Cerebellum (tissue), 5 donors: Measurements from ENCODE around the gene POPDC3.

DNA sequence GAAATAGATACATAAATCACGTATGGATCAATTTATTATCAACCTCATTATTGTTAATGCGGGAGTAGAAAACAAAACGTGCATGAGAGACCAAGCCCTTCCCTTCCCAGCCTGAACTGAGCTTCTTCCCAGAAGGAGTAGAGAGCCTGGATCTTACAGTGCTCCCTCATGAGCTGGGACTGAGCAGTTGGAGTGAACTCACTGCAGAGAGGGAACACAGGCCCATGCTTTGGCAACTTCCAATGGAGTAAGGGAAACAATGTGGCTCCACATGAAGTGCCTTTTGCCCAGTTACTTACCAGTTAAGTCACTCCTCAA, 12.4 kb downstream of the FHL5 start:
- PRO-cap, 3 experiments: peak in 2 of 3 experiments; most common minus-strand start position 118 of the sequence (in 2)
- RAMPAGE, long total RNA: no peak

GRCh38 chr6:98922943-98923847, 24.6 kb downstream of the FBXL4 start:
- PRO-cap, 3 experiments: no peak in any of the 3 experiments
- RAMPAGE, long total RNA: no peak

DNA sequence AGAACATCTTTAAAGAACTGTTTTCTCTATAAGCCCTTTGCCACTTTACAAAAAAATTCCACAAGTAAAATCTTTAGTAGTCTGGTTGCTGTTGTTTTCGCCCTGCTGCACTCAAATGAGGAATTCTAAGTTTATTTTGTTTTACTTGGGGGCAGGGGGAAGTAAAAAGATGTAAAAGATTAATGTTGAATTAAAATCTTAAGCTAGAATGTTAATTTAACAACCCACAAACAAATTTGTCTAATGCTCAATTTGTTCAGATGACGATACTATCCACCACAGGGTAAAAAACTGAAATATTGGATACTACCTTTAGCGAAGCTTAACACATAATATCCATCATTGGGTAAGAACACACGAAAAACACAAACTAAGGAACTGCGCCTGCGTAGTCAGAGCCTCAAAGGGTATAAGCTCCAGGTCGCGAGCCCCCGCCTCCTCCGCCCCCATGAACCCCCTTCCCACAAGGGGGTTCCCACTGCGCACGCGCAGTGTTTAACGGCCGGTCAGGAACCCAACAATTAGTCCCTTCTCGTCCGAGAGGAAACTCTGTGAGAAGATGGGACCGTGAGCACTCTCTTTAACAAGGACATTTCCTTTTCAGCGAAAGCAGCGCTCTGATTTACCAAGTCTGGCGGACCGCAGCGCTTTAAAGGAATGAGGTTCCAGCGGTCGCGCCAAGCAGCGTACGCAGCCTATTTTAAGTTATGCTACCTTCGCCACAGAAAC, 515 bp downstream of the PNISR start:
- PRO-cap, 3 experiments: peak in 3 of 3 experiments; most common plus-strand start position 483 of the sequence (in 1); most common minus-strand start position 488 of the sequence (in 1)
- RAMPAGE, long total RNA: no peak

DNA sequence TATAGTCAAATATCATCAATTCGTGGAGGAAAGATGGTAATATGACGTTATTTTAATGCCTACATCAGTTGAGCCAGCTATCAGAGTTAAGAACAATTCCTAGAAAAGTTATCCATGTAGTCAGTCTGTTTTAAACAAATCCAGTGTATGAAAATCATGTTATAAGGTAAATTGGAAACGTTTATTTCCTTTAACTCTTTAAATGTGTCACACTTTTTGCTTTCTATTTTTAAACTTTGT, 323 bp upstream of the TSTD3 start:
- PRO-cap, 3 experiments: no peak in any of the 3 experiments
- RAMPAGE, long total RNA: no peak

GRCh38 chr6:99521158-99522249, 655 bp downstream of the TSTD3 start:
- PRO-cap, 3 experiments: peak in 1 of 3 experiments; most common plus-strand start chr6:99521980 (in 1); most common minus-strand start chr6:99521489 (in 1)
- RAMPAGE, long total RNA: no peak

DNA sequence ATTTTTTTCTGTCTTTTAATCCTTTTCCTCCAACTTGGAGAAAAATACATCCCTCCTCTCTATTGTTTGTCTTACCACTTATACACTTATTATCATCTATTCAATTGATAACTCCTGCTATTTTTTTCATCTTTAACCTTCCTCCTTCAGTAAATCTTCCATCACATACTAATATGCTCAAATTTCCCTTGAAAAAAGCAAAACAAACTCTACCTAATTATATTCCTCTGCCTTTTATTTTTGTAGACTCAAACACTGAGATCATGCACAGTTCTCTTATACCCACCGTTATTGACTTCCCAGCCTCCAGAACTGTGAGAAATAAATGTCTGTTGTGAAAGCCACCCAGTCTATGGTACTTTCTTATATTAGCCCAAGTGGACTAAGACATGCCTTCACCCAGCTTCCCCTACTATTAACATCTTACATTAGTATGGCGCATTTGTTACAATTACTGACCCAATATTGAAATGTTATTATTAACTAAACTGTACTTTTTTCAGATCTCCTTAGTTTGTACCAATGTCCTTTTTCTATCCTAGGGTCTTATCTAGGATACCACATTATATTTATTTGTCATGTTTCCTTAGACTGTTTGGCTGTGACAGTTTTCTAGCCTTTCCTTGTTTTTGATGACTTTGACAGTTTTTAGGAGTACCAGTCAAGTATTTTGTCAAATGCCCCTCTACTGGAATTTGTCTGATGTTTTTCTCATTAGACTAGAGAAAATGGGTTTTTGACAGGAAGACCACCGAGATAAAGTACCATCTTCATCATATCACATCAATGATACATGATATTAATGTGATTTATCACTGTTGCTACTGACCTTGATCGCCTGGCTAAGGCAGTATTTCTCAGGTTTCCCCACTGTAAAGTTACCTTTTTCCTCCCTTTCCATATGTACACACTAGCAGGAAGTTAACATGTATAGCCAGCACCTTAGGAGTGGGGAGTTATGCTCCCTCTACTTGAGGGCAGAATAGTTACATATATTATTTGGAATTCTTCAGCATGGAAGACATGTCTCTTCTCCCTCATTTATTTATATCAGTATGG, 14.7 kb downstream of the CCNC start:
- PRO-cap, 3 experiments: no peak in any of the 3 experiments
- RAMPAGE, long total RNA: no peak

GRCh38 chr6:100182044-100182483, 188.0 kb upstream of the MCHR2 start:
- PRO-cap, 3 experiments: no peak in any of the 3 experiments
- RAMPAGE, long total RNA: no peak

DNA sequence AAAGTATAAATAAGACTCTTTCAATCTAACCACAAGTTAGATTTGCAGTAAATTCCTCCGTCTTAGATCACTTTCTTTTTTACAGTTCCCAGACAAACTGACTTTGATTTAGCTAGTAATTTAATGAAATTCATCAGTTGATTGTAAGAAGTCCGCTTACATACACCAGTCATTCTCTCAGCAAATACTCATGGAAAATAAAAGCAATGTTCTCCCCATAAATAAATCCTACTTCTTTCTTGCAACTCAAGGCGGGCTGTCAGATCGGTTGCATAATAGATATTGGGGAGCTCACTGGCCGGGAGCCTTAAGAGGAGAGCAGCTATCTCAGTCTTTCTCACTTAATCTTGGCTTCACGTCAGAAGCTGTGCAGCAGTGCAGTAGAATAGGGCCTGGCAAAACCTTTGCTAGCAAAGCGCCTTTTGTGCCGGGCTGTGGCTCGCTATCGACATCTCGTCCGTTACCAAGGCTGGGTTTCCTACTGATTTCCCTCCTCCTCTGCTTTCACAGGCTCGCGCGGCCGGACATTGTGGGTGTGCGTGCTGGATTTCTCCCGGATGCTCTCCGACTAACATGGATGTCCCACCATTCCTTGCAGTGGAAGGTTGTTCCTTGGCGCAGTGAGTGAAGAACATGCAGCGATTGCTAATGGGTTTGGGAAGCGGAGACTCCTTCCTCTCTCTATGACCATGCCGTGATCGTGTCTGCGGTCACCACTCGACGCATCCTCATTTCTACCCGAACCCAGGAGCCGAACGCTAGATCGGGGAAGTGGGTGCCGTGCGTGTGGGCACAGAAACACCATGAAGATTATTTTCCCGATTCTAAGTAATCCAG, 5.2 kb downstream of the GRIK2 start:
- PRO-cap, 3 experiments: peak in 2 of 3 experiments; most common plus-strand start position 294 of the sequence (in 1); most common minus-strand start position 284 of the sequence (in 1)
- RAMPAGE, long total RNA: no peak

DNA sequence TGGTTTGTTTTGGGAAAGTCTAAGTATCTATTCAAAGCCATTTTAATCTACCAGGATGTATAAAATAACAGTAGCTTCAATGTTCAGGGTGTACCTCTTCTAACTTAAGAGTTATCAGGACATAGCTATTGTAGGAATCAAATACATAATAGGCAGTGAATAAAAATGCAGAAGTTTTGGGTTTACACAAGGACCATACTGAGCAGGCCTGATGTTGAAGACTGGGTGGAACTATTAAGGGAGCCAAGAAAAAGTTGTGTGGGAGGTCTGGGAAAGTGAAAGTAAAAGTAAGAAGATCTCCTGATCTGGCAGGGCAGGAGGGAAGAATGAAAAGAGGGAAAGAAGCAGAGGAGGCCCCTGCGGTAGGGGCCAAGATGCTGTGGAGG, 1184.0 kb downstream of the HACE1 start:
- PRO-cap, 3 experiments: no peak in any of the 3 experiments
- RAMPAGE, long total RNA: no peak

GRCh38 chr6:104450414-104450708, 409.4 kb downstream of the HACE1 start:
- PRO-cap, 3 experiments: no peak in any of the 3 experiments
- RAMPAGE, long total RNA: no peak

- PRO-cap, 3 experiments: no peak in any of the 3 experiments
- RAMPAGE, long total RNA: no peak
These were observed 20.2 kb upstream of the LIN28B start for GRCh38 chr6:104936318-104937415.

DNA sequence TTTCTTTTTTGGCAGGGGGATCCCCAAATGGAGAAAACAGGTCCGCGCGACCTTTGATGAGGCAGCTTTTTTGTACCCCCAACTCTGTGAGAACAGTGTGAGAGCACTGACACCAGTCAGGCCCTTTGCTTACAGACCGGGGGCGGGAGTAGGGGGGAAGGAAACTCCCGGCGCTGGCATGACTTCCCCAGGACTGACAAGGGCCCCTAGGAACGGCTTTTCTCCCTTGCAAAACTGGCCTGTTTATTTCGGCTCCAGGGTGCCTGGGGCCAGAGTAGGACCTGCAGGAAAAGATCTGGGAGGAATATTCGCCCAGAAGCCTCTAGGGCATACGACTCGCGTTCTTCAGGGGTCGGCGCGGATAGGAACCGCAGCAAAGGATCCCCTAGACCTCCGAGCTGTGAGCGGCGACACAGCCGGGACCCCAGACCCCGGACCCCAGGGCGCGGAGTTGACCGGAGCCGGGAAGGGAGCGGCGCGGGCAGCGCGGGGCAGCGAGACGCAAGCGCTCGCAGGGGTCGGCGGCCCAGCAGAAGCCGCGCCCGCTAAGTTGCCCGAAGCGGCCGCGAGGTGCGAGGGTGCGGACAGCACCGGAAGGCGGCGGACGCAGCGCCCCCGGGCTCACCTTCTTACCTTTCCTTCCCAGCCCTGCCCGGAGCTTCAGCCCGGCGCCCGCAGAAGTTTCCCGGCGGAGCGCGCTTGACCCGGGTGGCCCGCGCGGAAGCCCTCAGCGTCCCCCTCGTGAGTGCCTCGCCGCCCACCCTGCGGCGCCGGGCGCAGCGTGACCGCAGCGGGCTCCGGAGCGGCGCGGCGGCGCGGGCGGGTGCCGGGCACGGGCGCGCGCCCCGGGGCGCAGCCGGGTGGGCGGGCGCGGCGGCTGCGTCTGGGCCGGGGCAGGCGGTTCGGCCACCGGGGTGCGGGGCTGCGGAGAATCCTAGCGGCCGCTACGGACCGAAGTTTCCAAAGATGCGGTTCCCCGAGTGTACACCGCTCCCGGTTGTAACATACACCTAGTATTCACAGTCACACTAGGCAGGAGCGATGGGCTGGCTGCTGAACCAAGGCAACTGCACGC, at the start of gene POPDC3:
TSS of gene POPDC3 (minus strand) at position 815 of the 1,075 bp plus-strand sequence.
- PRO-cap, 3 experiments: no peak in any of the 3 experiments
- RAMPAGE, long total RNA: no peak

DNA sequence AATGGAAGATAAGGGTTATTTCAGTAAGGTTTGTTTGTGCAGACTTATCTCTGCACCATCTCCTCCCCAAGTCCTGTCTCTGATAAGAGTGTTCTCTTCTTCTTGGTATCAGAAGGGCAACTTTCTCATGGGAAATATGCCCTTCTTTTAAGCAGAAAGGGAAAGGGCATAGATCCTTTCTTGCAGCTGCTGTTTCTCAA, 51.9 kb upstream of the PREP start:
- PRO-cap, 3 experiments: no peak in any of the 3 experiments
- RAMPAGE, long total RNA: no peak

DNA sequence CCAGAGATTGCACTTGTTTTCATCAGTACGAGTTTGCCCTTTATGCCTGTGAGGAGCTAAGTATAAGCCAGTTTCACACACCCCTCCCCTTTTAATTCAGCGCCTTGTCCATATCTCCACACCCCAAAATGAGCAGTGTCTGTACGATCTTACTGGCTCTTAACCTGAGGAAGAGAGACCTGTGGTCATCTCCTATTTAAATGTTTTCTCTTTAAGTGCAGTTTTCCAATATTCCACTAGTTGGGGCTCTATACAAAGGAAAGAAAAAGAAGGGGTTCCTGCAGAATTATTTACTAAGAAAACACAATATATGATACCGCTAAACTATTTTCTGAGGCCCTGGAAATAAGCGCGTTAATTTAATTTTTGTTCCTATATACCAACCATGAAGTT, 81.8 kb upstream of the PREP start:
- PRO-cap, 3 experiments: no peak in any of the 3 experiments
- RAMPAGE, long total RNA: no peak

DNA sequence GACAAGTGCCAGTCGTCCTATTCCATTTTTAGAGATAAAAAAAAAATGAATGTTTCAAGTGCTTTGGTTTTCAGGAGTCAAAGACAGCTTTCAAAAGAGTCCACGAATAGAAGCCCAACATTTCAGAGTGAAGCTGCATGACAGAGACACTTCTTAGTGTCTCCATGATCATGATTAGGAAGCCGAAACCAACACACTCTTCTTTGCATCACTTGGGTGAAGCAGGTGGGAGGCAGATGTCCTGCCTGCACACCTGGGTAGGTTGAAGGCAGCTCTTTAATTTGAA, 328.4 kb upstream of the PRDM1 start:
- PRO-cap, 3 experiments: peak in 1 of 3 experiments; most common plus-strand start position 121 of the sequence (in 1)
- RAMPAGE, long total RNA: no peak

GRCh38 chr6:105806196-105807134, 279.7 kb upstream of the PRDM1 start:
- PRO-cap, 3 experiments: no peak in any of the 3 experiments
- RAMPAGE, long total RNA: no peak

GRCh38 chr6:105986091-105986414, 100.1 kb upstream of the PRDM1 start:
- PRO-cap, 3 experiments: no peak in any of the 3 experiments
- RAMPAGE, long total RNA: no peak

DNA sequence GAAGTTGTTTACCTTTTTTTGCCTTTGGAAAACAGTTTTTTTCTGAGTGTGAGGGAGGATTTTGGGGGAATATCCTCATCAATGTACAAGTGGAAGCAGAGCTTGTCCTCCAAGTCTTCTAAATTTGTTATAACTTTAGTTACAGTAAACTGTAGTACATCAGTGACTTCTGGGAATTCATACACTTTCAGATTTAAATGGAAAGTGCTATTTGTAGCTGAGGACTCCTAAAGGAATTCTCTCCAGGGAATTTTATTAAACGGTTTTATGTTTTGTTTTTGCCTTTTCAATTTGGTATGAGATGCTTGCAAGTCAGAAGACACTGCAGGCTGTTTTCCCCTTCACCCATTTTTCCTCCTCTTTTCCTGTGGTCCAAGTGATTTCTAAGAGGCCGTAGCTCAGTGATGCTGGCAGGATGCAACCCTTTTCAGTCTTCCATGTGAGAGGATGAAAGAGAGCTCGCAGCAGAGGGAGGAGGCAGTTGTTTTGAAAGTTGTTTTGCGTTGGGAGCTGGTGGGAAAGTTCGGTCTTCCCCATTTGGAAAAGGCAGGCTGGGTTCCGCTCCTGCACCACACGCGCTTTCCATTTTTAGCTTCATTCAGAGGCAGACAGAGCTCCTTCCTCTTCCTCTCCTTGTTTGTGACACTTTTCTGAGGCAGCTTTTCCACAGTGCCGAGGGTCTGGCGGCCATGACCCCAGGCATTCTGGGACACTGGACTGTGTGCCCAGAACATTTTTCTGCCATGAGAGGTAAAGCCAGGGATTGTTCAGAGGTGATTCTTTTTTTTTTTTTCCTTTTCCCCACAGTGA, 1.2 kb downstream of the PRDM1 start:
- PRO-cap, 3 experiments: peak in 1 of 3 experiments; most common plus-strand start position 667 of the sequence (in 1); most common minus-strand start position 577 of the sequence (in 1)
- RAMPAGE, long total RNA: no peak

DNA sequence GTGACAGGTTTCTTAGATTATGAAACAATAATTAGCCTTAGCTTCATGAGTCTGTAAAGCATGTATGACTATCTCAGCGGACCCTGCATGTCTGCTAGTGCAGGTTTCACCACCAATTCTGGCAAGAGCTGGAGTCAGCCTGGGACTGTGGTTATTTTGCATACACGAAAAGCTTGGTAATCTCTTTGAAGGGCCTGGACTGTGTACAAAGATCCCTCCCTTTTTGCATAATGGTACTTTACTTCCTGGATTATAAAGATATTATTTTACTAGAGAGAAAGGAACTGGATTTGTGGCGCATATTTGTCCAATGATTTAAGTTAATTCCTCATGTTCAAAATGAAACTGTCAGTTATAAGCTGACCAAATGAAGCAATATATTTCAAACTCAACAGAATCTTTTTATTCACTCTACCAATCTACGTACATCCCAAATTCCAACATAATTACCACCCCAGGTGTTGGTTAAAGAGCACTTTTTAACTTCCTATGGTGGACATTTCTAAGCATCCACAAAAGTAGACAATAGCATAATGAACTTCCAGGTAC, 43.5 kb downstream of the PRDM1 start:
- PRO-cap, 3 experiments: no peak in any of the 3 experiments
- RAMPAGE, long total RNA: no peak

DNA sequence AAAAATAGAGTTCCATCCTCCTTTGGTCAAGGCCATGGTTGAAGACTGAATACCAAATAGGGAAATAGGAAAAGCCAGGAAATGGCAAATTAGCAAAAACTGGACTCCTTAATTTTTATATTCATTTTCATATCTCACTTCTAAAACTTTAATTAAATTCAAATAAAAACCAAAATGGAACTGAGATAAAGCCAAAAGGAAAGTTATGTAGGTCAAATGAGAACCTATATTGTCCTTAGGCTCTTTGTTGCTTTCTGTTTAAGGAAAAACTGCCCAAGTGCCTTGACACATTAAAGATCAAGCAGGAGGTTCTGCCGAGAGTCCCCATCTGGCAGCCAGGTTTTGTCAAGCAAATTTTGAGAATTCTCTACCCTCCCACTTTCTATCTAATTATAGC, 79.6 kb downstream of the ATG5 start:
- PRO-cap, 3 experiments: no peak in any of the 3 experiments
- RAMPAGE, long total RNA: no peak